ENCODE results near the gene ATP2C2.

- PRO-cap = no peak
Observed at GRCh38 chr16:81487188-81487690, 42.6 kb downstream of the CMIP start.

DNA sequence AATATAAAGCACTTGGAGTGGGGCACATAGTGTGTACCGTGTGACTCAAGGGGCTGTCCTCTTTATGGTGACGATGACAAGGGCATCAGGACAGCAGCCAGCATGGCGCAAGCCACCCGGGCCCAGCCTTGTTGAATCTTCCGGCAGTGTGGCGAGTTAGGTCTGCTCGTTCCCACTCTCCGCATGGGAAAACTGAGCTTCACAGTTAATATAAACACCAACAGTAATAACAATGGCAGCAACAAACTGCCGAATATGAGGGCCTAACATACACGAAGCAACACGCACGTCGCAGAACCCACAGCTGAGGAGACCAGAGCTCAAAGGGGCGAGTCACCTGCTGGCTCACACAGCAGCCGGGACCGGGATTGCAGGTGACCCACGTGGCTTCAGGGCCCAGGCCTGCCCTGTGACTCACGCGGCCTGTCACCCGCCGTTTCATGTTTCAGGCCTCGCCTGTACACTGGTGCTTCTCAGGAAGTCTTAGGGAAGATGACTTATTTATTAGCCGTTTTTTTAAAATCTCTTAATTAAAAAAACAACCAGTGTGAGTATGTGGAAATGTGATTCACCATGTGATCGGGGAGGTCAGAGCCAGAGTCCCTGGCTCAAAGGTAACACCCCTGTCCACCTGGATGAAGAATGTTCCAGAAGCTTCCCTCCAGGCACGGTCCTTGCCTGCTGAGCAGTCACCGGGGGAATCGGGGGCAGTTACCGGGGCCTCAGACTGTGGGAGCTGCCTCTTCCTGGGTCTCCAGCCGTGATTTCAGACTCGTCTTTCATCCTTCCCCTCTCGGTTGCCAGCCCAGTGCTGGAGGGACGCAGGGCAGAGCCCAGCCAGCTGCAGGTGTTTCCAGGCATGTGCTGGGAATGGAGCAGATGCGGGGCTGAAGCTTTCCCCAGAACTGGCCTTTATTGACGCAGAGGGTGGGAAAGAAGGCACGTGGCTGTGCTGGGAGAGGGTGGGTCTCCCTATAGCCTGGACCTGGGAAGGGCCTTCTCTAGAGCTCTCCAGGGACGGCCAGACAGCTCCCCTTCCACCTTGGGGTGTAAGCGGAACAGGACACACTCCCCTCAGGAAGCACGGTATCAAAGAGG is 49.2 kb downstream of the CMIP start:
- PRO-cap = no peak

- PRO-cap = no peak
Observed at GRCh38 chr16:81495135-81495626, 50.6 kb downstream of the CMIP start.

DNA sequence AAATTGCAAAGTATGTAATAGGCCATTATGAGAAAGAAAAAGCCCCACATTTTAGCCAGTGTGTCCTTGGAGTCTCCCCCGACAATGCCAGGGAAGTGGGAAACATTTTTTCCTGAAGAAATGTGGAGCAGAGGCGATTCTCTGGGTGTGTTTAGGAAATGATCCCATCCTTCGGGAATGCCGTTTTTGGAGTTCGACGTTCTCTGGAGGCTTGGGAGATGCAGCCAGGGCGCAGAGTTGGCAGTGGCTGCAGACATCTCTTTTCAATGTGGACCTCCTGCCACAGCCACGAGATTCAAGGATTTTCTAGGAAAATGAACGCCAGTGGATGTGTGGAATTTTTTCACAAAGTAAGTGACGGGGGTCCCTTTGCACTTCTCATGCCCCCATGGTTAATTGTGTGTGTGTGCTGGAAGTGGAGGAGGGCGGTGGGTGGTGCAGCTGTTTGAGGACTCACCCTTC is 73.1 kb downstream of the CMIP start:
- PRO-cap = no peak

DNA sequence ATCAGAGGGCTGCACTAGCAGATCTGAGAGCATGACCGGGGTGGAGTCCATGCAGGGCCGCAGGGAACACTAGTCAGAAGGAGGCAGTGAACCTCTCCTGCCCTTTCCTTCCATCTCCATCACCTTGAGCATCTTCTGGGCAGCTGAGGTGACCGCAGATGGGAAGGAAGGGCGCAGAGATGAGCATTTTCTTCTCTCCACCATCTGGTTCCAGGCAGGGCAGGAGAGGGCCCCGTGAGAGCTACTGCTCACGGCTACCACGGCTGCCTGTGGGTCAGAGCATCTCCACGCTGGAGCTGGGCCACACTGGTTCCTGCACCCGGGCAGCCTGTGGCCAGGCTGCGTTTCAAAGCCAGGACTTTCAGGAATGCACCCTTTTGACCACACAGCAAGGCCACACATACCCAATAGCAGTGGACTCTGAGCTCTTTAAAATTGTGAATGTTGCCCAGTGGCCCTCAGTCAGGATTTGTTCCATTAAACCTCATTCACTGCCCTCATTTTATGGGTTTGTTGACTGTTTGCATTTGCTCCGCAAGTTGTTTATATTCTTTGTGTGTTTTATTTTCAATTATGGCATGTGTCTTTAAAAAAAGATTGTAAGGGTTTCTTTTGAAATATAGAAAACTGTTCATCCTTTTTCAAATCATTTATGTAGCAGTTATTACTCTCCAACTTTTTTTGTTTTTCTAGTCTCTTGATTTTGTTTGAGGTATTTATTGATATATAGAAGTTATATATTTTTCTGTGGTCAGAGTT is 89.4 kb downstream of the CMIP start:
- PRO-cap = no peak

- PRO-cap = no peak
Observed at GRCh38 chr16:81549629-81549855, 104.9 kb downstream of the CMIP start.

GRCh38 chr16:81598956-81599356 is 154.3 kb downstream of the CMIP start:
- PRO-cap = no peak

DNA sequence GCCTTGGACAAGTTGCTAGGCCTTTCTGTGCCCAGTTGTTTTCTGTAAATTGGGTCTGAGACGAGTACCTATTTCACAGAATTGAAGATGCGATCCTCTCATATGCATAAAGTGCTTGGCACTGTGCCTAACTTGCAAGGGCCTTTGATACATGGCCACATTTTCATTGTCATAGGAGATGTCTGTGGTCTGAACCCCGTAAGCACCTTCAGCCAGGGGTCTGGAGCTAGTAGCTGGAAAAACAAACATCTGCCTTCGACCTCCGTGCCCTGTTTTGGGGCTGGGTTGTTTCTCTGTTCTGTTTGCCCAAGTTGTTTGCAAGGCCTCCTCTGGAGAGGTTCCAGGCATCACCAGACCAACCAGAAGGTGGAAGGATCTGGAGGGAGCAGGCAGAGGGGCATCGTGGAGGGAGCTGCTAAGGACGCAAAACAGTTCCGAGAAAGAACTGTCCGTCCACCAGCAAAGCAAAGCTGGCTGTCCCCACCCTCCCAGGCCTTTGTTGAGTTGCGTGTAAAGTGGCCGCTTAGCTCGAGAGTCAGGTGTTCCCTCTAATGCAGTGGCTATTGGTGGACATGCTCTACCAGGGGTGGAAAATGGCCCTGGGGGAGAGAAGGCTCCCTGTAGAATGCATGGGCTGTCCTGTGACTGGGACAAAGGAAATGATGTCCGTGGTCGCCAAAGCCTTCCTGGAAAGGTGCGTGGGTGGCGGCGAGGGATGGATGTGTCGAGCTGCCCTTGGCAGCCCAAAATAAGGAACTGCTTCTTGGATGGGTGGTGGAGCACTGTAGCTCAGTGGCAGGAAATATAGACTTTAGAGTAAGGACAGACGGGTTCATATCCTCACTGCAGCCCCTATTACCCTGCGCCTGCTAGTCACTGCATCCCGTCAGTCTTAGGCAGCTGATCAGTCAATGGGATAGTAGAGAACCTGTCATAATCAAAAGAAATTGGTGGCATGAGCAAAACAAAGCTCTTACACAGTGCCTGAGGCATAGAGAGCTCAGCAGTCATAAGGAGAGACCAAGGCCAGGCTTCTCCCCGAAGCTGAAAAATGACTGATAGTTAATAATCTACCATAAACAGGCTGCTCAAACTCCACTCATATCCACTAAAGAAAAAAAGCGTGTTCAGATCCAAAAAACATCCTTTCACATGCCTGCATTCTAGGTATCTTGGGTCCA is 123.8 kb upstream of the PLCG2 start:
- PRO-cap = no peak

GRCh38 chr16:81716451-81716774 is 62.7 kb upstream of the PLCG2 start:
- PRO-cap = no peak

DNA sequence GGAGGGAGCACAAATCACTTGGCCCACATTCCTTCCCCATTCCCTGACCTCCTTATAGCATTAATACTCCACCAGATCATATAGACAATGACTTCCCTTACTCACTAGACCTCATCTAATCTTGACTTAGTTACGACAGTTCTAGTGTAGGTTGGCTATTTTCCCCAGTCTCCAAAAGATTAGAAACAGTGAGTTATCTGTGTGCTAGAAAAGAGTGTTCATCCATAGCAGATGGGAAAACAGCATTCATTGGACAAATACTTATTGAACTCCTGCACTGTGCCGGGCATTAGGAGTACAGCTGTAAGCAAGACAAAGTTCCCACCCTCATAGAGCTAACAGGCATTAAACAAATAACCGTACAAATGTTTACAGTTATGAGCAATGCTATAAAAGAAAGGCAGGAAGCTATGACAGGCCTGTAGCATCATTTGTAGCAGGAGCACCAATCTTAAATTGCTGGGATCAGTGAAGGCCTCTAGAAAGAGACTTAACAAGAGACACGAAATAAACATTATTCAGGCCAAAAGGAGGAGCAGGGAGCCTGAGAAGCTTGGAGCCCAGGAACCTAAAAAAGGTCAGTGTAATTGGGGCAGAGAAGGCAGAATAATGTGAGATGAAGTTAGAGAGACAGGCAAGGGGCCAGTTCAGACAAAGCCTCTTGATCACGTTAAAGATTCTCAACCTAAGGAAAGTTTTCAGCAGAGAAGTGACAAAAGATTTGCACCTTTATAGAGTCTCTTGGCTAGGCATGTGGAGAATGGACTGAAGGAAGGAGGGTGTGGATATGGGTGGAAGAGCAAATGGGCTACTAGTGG is 15.6 kb downstream of the SDR42E1 start:
- PRO-cap = no peak

DNA sequence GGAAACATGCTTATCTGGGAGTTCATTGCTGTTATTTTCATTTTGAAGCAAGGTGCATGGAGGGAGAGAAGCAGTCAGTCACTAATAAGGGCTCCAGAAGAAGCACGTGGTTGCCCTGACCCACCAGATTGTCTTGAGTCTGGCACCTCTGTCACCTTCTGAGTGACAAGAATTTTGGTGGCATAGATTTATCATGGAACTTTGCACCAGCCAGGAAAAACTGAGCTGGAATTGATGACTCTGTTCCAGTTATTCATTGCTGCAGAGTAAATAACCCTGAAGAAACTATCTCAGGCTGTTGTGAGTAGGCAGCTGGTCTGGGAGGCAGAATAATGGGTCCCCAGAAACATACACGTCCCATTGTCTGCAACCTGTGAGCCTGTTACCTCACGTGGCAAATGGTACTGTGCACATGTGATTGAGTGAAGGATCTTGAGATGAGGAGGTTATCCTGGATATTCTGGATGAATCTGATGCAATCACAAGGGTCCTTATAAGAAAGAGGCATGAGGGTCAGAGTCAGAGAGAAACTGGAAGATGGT is 44.9 kb downstream of the HSD17B2 start:
- PRO-cap = no peak

GRCh38 chr16:82192678-82193172 is 22.7 kb upstream of the MPHOSPH6 start:
- PRO-cap = no peak

GRCh38 chr16:83727040-83727433 is 80.7 kb upstream of the HSBP1 start:
- PRO-cap = no peak

DNA sequence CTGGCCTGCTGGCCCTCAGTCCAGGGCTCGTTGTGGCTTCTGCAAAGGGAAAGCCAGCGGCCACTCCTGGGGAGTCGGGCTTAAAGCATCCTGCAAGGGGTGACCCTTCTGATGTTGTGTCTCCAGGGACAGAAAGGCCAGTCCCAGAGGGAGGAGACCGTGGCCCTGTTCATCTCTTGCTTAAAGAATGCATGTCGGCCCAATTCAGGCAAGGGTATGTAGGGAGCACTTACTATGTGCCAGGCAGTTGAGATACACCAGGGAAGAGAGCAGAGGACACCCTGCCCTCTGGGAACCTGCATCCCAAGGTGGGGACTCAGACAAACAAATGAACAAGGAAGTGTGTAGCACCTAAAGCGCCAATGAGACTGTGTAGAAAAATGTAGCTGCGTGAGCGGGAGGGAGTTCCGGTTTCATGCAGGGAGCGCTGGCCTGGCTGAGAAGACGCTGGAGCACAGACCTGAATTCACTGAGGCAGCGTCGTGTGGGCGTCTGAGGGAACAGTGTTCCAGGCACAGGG is 18.2 kb upstream of the OSGIN1 start:
- PRO-cap = no peak

DNA sequence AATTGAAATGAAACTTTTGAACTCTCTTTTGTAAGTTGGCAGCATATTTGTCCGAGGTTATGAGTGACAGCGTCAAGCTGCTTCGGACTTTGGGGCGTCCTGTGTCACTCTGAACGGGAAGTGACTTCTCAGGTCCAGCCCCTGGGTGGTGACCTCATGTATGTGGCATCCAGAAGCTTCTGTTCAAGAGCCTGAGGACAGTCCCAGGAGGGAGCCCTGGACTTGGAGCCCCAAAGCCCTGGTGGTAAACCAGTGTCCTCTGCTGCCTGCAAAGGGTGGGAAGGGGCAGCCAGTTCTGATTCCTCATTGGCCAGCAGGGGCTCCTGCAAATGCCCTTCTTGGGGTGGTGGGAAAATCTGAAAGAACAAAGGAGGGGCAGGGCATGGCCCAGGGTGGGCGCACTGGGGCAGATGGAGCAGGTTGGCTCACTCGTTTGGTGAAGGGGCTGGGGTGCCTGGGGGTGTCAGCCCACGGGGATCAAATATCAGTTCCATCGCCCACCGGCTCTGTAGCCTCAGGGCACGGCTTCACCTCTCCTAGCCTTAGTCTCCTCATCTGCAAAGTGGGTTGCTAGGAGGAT is 1.6 kb downstream of the OSGIN1 start:
- PRO-cap = no peak

- PRO-cap = no peak
Observed at GRCh38 chr16:84091372-84091846, 25.3 kb downstream of the MBTPS1 start.

DNA sequence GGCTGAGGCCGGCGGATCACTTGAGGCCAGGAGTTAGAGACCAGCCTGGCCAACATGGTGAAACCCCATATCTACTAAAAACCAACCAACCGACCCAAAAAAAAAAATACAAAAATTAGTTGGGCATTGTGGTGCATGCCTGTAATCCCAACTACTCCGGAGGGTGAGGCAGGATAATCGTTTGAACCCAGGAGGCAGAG is 12.0 kb downstream of the MBTPS1 start:
- PRO-cap = no peak

- PRO-cap = bidirectional peak, plus-strand start at chr16:84117451, minus-strand start at chr16:84117349
Observed at GRCh38 chr16:84117193-84117965, 637 bp upstream of the MBTPS1 start.

DNA sequence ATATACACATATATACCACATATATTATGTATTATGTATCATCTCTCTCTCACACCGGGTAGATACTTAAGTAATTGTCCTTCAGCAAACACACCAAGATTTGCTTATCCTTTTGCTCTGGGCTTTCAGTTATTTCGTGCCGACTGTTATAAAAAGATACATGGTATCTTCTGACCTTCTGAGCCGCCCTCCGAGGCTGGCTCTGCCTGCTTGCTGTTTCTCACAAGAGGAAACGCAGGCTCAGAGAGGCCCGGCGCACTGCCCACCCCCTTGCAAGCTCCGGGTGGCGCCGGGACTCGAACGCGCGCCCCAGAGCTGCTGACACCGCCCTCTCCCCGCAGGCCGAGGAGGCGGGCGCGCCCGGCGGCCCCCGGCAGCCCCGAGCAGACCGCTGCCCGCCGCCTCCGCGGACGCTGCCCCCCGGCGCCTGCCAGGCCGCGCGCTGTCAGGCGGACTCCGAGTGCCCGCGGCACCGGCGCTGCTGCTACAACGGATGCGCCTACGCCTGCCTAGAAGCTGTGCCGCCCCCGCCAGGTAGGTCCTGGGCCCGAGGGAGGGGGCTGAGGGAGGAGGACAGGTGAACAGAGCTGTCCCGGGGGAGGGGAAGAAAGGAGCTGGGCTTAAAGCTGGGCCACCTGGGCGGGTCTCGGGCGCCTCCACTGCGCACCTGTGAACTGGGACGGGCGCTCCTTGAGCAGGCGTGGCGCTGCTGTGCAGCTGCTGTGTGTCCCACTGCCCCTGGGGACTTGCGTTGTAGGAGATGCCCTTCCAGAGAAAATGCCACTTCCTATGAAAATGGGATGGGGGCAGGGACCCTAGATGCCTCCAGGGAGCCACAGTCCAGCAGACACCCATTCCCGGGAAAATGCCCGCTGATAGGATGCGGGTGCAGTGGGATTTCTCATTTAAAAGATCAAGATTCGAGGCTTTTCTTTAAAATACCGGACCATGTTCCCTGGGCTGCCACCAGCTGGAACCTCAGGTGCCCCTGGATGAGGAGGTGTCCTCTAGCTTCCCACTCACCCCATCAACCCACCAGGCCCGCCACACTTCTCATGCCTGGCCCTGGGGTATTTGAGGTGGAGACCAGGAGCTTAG is 18.3 kb downstream of the WFDC1 start:
- PRO-cap = no peak

- PRO-cap = unidirectional peak, plus-strand start at chr16:84368677; unidirectional peak, minus-strand start at chr16:84368840
Observed at GRCh38 chr16:84367760-84369078, at the start of gene ATP2C2. TSS of gene ATP2C2 (plus strand) at chr16:84368538.